ENCODE results near the gene HSD17B3.

GRCh38 chr9:96067053-96067338 is 191.5 kb downstream of the ERCC6L2 start:
- PRO-cap: unidirectional peak, plus-strand start at chr9:96067229

GRCh38 chr9:96116619-96117178 is 185.3 kb downstream of the HSD17B3 start:
- PRO-cap: no peak

- PRO-cap: no peak
Measured at GRCh38 chr9:96301897-96302581, at the start of gene HSD17B3. Gene HSD17B3 (minus strand): TSS chr9:96302176.

DNA sequence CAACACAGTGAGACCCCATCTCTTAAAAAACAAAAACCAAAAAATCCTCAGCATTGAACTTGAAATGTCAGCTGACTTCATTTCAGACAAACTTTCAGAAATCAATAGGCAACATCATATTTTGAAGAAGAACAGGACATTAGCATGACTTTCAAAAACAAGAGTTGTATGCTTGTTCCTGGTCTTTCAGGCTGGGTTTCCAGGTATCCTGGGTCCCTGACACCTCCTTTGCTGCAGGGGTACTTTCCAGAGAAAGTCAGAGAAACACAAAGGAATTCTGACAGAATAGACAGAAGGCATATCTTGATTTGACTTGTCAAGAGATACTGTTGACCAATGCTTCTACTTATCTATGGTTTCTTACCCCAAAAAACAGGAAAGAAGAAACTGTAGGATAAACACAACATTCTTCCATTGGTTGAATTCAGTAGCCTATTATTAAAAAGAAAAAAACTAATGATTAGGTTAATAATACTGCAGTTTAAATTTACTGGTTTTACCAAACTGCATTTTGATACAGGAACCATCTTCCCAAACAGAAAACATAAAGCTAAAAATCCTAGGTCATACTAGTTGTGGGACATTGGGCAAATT is 34.5 kb upstream of the HSD17B3 start:
- PRO-cap: no peak

- PRO-cap: no peak
Measured at GRCh38 chr9:96342294-96342628, 40.3 kb upstream of the HSD17B3 start.

DNA sequence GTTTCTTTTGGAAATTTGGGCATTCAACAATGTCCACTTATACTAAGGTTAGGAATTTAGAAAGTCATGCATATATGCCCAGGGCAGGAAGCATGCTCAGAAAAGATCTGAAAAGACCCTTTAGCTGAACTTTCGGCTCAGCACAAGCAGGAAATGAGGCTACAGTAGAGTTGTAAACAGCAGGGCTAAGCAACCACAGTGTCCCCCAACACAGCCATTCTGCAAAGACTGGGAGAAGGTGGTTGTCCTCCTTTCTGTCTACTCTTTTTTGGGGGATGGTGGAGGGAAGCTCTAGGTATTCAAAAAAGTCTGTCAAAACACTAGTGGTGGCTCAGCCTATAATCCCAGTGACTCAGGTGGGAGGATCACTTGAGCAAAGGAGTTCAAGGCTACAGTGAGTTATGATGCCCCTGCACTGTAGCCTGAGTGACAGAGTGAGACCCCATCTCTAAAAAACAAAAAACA is 15.6 kb upstream of the SLC35D2 start:
- PRO-cap: no peak

- PRO-cap: no peak
Measured at GRCh38 chr9:96501121-96501816, 51.3 kb downstream of the HABP4 start.

GRCh38 chr9:96655501-96655857 is 362 bp upstream of the PRXL2C start:
- PRO-cap: no peak

DNA sequence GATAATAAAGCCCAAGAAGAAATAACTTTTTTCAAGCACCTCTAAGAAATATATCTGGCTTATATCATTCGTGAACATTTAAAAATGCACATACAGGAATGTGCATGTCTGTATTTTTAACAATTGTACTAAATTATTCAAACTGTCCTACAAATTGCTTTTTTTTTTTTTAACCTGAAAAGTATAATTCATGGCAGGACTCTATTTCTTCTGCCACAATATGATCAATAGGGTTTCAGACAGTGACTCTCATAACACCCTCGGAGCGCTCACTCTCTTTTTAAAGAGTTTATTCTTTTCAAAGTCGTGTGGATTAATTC is 36.0 kb upstream of the NUTM2G start:
- PRO-cap: no peak

- PRO-cap: no peak
Measured at GRCh38 chr9:96937632-96938236, 9.1 kb downstream of the NUTM2G start.

DNA sequence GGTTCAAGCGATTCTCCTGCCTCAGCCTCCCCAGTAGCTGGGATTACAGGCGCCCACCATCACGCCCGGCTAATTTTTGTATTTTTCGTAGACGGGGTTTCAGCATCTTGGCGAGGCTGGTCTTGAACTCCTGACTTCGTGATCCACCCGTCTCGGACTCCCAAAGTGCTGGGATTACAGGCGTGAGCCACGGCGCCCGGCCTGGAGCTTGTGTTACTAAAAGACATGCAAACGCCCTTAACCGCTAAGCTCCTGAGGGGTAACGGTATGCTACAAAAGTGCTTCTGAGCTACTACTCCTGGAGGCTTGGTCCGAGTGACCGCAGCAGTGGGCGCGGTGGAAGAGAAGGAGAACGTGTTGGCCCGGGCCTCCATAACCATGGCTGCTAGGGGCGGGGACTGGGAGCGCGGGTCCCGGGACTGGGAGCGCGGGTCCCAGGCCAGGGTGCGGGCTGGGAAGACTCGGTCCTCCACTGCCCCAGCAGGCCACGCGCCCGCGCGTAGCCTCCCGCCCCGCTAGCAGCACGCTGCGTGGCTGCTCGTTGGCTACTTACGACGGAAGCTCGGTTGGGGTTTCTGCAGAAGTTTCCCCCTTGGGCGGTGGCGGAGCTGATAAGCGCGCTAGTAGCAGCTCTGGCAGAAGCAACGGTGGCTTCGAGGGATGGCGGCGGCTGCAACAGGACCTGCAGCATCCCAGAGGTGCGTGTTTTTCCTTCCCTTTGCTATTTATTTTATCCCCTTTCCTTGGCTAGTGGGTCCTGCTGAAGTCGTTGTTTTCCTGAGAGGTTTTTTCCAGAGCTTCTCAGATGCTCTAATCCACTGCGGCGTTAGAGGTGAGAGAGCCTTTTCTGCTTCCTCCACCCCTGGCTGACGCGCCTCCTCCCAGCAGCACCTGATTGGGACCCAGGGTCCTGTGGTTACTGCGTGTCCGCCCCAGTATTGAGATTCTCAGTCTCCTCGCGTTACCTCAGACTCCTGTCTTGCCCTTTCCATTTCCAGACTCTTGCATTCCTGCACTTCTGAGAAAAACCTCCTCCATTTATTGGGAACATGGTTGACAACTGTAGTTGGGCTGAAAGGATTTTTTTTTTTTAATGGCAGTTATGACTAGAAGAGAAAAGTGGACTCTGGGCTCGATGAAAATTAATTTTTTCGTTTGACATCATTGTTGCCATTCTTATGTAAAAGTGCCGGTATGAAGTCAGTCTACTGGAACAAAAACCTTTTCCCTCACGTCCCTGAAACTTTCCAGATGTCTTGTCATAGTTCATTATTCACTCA is 69.1 kb upstream of the CCDC180 start:
- PRO-cap: no peak

DNA sequence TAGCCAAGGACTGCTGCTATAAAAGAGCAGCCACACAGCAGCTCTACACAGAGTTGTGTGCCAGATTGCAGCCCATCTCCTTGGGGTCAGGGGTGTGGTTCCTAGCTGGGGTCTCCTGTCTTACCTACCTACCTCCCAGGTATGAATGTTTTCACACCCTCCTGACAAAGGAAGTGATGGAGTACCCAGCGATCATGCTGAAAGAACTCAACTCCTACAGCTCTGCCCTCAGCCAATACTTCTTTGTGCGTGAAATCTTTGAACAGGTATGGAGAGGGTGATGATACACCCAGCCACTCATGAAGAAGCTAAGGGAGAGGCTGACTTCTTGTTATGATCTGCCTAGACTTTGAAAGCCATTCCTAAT is 20.4 kb downstream of the CCDC180 start:
- PRO-cap: no peak

GRCh38 chr9:97500897-97501341 is 547 bp upstream of the TMOD1 start:
- PRO-cap: no peak

DNA sequence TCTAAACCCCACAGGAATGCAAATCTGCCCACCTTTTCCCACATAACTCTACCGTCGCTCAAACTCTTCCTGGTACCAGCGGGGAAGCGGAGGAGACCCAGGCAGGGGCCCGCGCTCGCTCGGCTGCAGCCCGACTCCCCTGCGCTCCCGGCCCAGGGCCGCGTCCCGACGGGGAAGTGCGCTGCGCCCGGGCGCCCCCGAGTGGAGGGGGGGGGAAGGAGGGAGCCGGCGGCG is 207 bp upstream of the TMOD1 start:
- PRO-cap: bidirectional peak, plus-strand start outside the sequence, minus-strand start at position 149 of the sequence

DNA sequence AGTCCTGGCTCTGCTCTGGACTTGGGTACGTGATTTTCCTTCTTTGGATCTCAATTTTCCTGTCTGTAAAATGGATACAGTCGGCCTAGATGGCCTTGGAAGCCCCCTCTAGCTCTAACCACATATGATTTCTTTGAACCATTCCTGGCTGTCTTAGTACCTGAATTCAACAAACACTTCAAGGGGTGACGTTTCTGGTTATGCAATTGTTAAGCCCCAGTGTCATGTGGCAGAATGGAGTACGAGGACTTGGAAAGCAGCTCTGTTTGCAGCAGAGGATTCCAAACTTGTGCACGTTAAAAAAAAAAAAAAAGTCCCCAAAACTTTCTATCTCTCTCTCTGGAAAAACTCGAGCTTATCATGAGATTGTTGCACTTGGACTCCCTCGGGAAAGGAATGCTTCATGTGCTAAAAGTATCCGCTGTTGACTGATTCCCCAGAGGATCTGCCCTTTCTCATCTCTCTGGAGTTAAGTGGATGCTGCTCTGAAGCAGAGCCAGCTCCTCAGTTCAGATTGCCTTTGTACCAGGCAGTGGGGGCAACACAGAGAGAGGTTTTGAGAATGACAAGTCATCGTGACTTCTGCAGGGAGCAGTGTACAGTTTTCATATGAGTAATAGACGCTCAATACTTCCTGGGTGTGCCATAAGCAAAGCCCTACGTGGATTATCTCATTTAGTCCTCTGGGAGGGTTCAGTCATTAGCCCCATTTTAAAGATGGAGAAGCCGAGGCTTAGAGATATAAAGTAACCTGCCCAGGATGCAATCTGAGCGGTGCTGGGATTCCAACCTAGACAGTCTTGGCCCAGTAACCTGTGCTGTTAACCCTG is 28.0 kb downstream of the TMOD1 start:
- PRO-cap: no peak

- PRO-cap: no peak
Measured at GRCh38 chr9:97553135-97553604, 51.7 kb downstream of the TMOD1 start.

DNA sequence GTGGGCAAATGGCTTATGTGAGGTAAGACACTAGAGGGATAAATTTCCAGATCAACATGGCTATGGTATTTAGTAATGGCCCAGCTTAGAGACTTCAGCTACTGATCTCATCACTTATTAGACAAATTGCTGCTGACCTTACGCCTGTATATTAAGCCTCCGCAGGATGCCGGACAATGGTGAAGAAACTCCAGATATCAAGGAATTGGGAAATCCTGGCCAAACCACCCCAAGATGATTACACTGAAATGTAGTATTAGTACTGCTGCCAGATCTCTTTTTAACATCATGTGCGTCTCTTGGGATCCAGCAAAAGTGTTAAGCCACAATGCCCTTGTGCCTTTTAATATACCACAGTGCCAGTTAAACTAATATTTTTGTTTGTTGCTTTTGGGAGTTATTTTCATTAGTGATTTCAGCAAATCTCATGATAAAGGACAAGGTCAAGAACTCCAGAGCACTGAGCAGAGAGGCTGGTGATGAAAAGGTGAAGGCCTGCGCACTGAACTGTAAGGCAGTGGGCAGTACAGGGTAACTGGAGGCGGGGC is 32.6 kb downstream of the TSTD2 start:
- PRO-cap: no peak

GRCh38 chr9:97632183-97633007 is 773 bp downstream of the TSTD2 start:
- PRO-cap: no peak

- PRO-cap: no peak
Measured at GRCh38 chr9:97660252-97660758, 26.7 kb downstream of the NCBP1 start.

DNA sequence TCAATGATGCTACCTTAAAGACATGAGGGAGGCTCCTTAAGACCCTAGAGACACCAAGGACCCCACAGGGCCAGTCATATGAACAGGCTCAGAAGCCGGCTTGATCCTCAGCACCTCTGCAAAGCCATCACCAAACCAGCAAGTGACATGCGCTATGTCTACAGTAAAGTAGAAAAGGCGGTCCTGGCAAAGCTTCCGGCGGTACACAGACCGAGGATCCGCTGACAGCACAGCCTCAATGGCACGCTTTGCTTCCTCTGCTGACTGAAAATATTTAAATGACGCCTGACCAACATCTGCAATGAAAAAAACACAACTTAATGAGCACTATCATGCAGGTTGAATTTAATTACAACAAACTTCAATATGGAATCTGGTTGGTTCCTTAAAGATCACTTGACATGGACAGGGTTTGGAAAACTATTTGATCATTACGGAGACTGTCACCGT is 17.6 kb downstream of the TRMO start:
- PRO-cap: no peak